Diencephalon (tissue), 2 donors: Measurements from ENCODE around the gene CCL19.

GRCh38 chr9:33762005-33762673 is 33.2 kb upstream of the PRSS3 start:
- RAMPAGE, long total RNA: no peak

DNA sequence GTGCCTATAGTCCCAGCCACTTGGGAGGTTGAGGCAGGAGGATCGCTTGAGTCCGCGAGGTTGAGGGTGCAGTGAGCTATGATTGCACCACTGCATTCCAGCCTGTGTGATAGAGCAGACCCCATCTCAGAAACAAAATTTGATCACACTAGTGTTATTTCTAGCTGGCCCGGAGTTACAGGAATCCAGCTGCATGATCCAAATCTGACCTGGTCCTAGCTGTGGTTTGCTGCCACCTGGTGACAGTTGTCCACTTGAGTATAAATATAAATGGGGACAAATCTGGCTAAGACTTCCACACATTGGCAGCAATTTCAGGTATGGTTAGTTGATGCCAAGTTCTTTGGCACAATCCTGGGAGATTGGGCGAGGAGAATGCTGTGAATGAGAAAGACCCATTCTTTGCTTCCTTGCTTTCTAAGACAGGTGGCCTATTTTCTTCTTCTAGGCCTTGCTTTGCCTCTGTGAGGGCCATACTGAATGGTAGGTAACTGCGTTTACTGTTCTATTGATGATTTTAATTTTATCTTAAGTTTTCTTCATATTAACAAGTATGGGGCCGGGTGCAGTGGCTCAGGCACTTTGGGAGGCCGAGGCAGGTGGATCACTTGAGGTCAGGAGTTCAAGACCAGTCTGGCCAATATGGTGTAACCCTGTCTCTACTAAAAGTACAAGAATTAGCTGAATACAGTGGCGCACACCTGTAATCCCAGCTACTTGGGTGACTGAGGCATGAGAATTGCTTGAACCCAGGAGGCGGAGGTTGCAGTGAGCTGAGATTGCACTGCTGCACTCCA is 35.4 kb downstream of the UBE2R2 start:
- RAMPAGE, long total RNA: no peak

GRCh38 chr9:33916884-33917368 is 100.0 kb downstream of the UBE2R2 start:
- RAMPAGE, long total RNA: no peak

DNA sequence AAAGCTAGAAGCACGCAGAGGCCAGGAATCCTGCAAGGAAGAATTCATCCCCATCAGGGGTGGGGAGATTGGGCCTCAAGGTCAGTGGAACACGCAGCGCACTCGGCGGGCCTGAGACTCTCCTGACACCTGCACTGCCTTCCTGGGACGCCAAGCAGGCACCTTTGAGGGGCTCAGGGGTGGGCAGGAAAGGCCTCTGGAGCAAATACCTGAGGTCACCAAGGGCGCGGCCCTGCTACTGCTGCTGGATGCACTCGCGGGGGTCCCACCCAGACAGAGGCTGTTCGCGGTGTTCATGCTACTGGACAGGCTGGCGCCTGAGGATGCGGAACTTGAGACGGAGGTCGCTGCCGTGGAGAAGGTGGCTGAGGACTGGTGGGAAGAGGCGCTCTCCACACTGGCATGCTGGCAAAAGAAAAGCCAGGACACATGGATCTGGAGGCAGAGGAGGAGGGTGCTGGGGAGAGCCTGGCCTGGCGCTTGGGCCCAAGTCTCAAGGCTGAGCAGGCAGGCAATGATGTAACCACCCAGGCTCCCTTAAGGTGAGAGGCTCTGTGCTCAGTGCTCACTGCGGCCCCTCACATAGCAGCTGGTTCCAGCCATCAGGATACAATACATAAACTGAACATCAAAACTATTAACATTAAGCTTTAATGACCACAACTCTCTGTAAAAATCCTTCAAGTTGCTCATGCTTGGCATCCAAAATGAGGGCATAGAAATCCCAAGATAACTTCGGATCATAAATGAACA is 110.8 kb downstream of the UBE2R2 start:
- RAMPAGE, long total RNA: no peak

- RAMPAGE, long total RNA: no peak
Observed at GRCh38 chr9:33943873-33944780, 104.6 kb downstream of the UBAP2 start.

GRCh38 chr9:33998368-33998951 is 50.2 kb downstream of the UBAP2 start:
- RAMPAGE, long total RNA: no peak

GRCh38 chr9:34178078-34178334 is 837 bp upstream of the UBAP1 start:
- RAMPAGE, long total RNA: no peak

DNA sequence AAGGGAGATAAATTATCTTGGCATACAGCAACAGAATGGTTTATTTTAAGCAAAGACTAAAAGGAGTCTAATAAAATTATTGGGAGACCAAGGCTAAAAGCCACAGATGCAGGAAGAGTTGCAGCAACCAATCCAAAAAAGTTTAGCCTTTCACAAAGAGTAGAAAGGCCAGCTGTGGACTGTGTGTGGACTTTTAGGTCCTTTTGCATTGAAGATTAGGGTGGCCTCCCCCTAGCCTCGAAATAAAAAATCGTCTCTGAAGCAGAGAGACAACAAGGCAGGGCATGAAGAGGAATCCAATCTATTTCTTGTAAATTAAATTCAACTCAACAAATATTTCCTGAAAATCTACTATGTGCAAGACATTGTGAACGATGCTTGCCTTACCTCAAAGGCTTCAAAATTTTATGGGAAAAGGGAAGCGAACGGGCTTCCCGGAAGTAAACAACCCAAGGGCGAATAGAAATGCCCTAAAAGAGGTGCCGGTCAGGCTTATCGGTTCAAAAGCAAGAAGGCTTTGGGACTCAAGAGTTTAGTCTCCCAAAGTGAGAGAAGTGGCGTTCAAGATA is 656 bp downstream of the KIF24 start:
- RAMPAGE, long total RNA: no peak

GRCh38 chr9:34338507-34339138 is 9.3 kb downstream of the NUDT2 start:
- RAMPAGE, long total RNA: no peak

GRCh38 chr9:34451065-34451851 is 7.1 kb downstream of the FAM219A start:
- RAMPAGE, long total RNA: no peak

DNA sequence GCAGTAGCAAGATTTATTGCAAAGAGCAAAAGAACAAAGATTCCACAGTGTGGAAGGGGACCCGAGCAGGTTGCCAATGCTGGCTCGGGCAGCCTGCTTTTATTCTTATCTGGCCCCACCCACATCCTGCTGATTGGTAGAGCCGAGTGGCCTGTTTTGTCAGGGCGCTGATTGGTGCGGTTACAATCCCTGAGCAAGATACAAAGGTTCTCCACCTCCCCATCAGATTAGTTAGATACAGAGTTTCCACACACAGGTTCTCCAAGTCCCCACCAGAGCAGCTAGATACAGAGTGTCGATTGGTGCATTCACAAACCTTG is 23.2 kb downstream of the DNAI1 start:
- RAMPAGE, long total RNA: no peak

GRCh38 chr9:34591611-34592079 is 2.1 kb upstream of the CNTFR start:
- RAMPAGE, long total RNA: no peak

DNA sequence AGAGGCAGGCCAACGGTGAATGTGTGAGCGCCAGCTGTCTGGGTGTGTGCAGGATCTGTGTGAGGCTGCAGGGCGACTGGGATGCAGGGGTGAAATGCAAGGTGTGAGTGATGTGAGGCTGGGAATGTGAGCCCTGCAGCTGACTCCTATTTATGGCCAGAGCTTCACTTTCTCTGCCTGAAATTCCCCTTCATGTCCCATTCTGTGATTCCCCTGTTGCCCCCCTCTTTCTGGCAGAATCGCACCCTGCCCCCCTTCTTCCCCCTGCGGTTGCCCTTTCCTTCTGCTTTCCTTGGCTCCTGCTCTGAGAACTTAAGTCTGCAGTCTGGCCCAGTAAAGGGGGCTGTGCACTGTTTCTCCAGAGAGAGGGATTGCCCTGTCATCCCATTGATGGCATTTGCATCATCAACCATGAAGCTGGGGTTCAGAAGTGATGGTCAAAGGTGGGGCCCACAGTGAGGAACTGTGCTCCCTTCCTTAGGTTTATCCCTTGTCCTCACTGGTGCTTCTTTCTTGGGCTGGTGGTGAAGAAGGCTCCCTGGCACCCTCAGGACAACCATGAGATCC is at the start of gene CCL19:
TSS of gene CCL19 (minus strand) at position 126 of the 567 bp plus-strand sequence.
- RAMPAGE, long total RNA: no peak

- RAMPAGE, long total RNA: no peak
Observed at GRCh38 chr9:34701986-34702558, 7.9 kb downstream of the CCL21 start.

DNA sequence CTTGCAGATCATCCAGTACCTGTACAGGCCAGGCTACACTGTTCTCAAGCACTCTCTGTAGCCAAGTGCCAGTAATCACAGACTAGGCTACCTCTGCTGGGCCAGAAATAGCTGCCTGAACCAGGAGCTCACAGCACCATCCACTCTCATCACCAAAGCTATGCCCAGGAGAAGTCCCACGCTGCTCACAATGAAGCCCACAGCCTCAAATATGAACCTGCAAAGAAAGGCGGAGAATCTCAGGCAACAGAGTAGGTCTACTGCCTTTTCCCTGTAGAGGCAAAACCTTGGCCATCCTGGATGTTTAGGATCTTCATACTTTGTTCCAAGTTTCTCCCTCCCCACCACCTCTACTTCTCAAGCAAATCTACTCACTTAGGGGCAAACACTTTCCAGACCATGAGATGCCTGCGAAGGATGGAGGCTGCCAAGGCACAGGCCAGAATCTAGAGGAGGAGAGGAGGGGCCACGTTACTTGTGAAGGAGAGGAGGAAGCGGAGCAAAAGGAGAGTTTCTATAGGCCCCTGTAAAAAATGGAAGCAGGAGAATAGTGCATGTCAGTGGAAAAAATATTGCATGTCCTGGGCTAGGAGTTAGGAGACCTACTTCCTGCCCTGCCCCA is 7.3 kb downstream of the PIGO start:
- RAMPAGE, long total RNA: no peak

- RAMPAGE, long total RNA: no peak
Observed at GRCh38 chr9:35096828-35097061, 354 bp upstream of the PIGO start.

DNA sequence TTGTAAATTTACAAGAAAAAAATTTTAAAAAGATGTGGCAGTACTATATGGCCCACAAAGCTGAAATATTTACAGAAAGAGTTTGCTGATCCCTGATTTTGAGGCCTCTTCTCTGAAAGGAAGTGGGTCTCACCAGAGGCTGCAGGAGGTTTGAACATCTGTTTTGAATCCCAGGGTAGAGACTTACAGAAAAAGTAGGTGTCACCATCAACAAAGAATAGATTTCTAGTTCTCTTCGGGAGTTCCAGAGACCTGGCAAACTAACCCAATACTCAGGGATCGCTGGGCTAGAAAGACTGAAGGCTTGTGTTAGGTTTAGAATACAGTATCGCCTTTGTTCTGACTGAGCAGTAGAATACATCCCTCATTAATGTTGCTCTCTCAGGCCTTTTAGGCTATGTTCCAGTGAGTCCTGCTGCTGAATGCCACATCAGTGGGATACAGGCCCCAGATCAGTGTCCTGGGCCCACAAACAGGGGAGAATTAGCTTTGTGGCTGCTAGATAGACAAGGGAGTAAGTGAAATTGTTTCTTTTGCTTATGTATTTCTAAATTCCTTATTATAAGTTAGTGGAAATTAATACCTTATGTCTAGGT is 27.2 kb downstream of the RUSC2 start:
- RAMPAGE, long total RNA: no peak

DNA sequence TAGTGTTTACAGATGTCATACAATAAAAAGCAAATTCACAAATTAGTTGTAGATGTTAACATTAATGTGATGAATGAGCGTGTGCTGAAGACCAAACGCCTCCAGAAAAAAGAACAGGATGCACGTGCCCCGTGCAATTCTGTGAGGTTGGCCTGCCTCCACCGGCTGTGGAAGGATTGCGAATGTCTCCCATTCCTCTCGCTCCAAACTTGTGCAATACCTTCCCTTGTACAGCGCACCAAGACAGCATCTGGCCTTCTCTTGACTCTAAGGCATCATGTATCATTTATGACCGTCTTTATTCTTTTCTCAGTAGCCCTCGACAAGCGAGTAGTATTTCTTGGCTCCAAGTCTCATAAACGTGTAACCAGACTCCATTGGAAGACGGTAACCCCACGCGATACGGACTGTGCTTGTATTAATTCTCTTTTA is 1.6 kb upstream of the TESK1 start:
- RAMPAGE, long total RNA: no peak

GRCh38 chr9:35607731-35608680 is 2.9 kb downstream of the TESK1 start:
- RAMPAGE, long total RNA: no peak

DNA sequence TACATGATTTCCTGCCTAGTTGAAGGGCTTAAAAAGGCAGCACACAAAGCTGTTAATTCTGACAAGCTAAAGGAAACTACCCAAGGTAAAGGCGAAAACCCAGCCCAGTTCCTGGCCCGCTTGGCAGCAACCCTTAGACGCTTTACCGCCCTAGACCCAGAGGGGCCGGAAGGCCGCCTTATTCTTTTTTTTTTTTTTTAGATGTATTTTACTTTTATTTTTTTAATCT is 12.0 kb downstream of the SIT1 start:
- RAMPAGE, long total RNA: no peak